Peyer's patch (tissue), 4 donors: Measurements from ENCODE around the genes CNPY3 and TTBK1.

DNA sequence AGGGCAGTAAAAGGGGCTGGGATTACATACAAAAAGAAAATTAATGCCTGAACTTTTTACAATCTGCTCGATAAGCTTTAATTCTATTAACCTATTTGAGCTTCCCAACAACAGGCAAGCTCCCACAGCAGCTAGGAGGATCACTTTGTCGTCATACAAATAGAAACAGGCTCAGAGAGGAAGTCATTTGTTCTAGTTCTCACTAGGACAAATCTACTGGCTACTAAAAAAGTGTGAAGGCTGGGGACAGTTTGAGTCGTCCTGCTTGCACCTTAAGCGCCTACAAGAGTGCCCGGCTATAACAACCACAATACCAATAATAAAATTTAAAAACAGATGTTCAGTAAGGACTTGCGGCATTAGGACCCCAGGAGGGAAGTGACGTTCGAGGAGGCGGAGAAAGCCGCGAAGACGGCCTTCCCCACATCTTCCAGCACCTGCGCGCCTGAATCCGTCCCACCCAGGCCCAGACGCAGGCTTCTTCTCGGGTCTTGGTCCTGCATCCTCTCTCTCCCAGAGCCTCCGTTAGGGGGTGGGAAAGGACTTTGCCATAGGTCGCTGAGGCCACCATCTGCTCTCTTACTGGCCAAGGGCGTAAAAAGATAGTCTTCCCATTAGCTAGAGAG is 439 bp upstream of the CNPY3 start:
- PRO-cap: bidirectional peak, plus-strand start at position 448 of the sequence, minus-strand start at position 380 of the sequence
- RAMPAGE, long total RNA, 4 experiments: start-site peak on the minus strand in 1 of 4 experiments, centred at position 510 of the sequence, 20 reads per replicate

GRCh38 chr6:42929354-42929876 is at the start of gene CNPY3:
CNPY3 (plus strand) TSS chr6:42929480.
- PRO-cap: bidirectional peak, plus-strand start at chr6:42929508, minus-strand start at chr6:42929405; bidirectional peak, plus-strand start at chr6:42929777, minus-strand start at chr6:42929659
- RAMPAGE, long total RNA, 4 experiments: start-site peak on the plus strand in 3 of 4 experiments, at chr6:42929471-42929566 at its widest, 141 to 244 reads per replicate

GRCh38 chr6:42966225-42966962 is 5.8 kb downstream of the GNMT start:
- PRO-cap: no peak
- RAMPAGE, long total RNA, 4 experiments: no peak in any of the 4 experiments

GRCh38 chr6:42968908-42969937 is 8.7 kb downstream of the GNMT start:
- PRO-cap: no peak
- RAMPAGE, long total RNA, 4 experiments: no peak in any of the 4 experiments

DNA sequence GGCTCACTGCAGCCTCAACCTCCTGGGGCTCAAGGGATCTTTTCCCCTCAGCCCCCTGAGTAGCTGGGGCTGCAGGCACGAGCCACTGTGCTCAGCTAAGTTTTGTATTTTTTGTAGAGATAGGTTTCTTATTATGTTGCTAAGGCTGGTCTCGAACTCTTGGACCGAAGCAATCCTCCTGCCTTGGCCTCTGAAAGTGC is 10.7 kb downstream of the PPP2R5D start:
- PRO-cap: bidirectional peak, plus-strand start outside the sequence, minus-strand start at position 57 of the sequence
- RAMPAGE, long total RNA, 4 experiments: no peak in any of the 4 experiments

GRCh38 chr6:43038180-43038978 is 15.3 kb downstream of the CUL7 start:
- PRO-cap: no peak
- RAMPAGE, long total RNA, 4 experiments: no peak in any of the 4 experiments

DNA sequence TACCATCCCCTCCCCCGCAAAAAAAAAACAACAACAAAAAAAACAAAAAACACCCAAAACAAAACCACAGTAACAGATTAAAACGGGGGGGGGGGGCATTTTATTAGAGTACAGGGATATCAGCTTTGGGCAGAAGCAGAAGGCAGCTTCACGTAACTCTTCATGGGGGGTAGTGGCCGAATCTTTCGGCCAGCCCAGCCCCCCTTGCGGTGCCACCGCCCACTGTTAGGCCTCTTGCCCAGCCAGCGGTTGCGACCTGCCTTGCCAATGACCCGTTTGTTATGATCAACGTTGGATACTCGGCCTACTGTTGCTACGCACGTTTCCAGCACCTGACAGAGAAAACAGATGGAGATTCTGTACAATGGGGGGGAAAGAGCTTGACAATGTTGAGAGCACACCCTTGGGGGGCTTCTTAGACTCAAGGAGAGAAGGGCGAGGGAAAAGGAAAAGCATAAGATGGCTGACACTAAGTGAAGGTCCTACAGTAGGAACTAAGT is 554 bp upstream of the CUL7 start:
- PRO-cap: no peak
- RAMPAGE, long total RNA, 4 experiments: start-site peak on the minus strand in 2 of 4 experiments, centred at positions 287 to 288 of the sequence, 6 to 20 reads per replicate

DNA sequence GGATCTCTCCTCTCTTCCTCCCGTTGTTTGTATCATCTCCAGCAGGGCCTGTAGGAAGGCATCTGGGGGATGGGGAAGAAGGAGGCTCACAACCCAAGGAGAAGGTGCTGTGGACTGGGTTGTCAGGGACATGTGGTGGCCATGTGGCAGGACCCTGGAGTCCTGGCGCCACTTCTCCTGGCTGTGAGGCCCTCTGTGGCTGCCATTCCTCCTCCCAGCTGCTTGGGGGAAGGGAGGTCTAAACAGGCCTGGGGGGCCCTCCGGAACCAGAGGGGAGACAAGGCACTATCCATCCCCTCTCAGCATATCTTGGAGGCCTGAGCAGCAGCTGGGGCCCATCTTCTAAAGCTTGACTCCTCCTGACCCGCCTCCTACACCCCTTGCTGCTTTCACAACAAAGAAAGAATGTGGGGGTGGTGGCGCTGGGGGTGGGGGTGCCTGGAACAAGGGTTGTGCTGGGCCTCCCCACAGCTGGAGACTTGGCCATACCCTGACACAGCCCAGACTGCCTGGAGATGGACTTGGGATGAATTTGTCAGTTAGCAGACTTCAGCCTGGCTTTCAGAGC is 824 bp upstream of the PTK7 start:
- PRO-cap: unidirectional peak, plus-strand start at position 474 of the sequence
- RAMPAGE, long total RNA, 4 experiments: no peak in any of the 4 experiments

- PRO-cap: no peak
- RAMPAGE, long total RNA, 4 experiments: no peak in any of the 4 experiments
These were observed 2.1 kb downstream of the PTK7 start for GRCh38 chr6:43078046-43078734.

DNA sequence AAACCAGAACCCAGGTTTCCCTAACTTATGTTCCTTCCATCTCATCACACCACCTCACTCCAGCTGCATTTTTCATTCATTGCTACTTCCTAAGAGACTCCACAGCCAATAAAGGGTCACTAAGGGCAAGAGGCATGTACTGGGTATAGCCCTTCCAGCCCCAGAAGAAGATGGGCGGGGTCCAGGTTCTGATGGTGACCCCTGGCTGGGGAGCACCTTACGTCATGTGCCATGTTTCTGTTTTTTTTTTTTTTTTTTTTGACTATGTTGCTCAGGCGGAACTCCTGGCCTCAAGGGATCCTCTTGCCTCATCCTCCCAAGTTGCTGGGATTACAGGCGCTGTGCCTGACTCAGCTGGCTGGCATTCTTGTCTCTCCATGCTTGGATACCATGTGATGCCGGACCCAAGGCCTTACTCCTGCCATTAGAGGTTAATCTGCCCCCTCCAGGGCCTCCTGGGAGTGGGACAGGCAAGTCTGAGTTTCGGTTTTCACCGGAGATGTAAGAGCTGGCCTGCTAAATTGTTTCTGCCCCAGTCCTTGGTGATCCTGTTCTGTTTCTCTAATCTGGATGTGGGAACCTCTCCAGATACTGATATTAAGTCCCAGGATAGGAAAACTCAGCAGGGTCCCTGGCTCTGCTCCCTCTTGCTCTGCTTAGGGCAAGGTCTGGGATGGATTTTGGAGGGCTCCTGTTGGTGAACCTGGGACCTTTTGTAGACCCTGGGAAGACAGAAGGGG is 44.9 kb downstream of the PTK7 start:
- PRO-cap: no peak
- RAMPAGE, long total RNA, 4 experiments: no peak in any of the 4 experiments

- PRO-cap: no peak
- RAMPAGE, long total RNA, 4 experiments: no peak in any of the 4 experiments
These were observed 1.0 kb upstream of the SRF start for GRCh38 chr6:43169907-43170617.

DNA sequence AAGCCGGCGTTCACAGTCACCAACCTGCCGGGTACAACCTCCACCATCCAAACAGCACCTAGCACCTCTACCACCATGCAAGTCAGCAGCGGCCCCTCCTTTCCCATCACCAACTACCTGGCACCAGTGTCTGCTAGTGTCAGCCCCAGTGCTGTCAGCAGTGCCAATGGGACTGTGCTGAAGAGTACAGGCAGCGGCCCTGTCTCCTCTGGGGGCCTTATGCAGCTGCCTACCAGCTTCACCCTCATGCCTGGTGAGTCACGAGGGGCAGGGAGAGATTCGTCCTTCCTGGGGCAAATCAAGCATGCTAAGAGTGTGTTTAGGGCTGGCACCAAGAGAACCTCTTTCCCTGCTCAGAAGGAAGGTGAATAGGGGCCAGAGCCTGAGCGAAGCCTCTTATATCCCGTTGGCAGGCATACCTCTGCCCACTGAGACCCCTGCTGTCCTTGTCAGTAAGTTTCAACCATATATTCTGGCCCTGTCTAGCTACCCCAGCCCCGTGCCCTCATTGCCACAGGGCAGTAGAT is 4.7 kb downstream of the SRF start:
- PRO-cap: no peak
- RAMPAGE, long total RNA, 4 experiments: no peak in any of the 4 experiments

GRCh38 chr6:43178201-43178731 is 3.7 kb upstream of the CUL9 start:
- PRO-cap: no peak
- RAMPAGE, long total RNA, 4 experiments: start-site peak on the plus strand in 1 of 4 experiments, at chr6:43178213-43178419 at its widest, 7 reads per replicate

DNA sequence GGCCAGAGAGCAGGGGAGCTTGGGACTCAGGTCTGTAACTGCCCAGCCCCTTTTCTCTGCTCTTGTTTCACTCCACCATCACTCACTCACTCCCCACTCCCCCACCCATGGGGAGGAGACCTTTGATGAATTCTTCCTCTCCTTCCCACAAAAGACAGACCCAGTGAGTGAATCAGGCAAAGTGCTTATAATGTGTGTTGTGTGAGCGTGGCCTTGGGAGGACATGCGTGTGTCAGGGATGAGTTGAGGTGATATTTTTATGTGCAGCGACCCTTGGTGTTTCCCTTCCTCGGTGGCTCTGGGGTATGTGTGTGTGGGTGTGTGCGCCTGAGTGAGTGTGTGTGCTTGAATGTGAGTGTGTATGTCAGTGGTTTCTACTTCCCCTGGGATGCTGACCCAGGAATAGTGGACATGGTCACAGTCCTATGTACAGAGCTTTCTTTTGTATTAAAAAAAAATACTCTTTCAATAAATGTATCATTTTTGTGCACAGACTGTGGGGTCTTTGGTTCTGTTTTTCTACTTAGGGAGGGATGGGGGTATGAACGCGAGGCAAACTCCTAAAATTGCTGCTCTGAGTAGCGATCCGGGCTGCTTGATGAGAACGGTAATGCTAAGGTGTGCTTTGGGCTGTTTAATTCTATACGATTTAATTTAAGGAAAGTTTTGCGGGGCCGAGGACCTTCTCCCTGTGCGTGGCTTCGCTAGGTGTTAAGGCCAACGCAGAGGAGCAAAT is 815 bp upstream of the CUL9 start:
- PRO-cap: no peak
- RAMPAGE, long total RNA, 4 experiments: no peak in any of the 4 experiments

GRCh38 chr6:43243053-43243791 is at the start of gene TTBK1:
TTBK1 (plus strand) TSS chr6:43243481.
- PRO-cap: no peak
- RAMPAGE, long total RNA, 4 experiments: no peak in any of the 4 experiments

DNA sequence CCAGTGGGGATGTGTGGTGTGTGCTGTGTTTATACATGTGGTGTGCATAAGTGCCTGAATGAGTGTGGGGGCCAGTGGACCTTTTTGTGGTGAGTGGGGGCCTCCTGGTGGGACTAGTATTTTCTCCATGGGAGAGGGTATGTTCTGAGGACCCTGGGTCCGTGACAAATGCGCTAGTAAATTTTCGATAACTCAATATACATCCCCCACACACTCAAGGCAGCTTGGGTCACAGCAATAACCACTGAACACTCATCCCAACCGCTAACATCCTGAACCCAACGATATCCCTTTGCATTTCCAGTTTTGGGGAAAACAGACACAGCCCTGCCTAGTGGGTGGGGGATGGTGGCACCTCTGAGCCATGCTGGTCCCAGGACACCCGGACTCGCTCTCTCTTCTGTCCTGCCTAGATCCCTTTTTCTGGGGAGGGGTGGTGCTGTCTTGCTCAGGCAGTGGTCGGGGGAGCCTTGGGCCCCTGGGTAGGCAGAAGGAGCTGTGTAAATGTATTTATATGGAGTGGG is 24.0 kb upstream of the SLC22A7 start:
- PRO-cap: no peak
- RAMPAGE, long total RNA, 4 experiments: no peak in any of the 4 experiments

DNA sequence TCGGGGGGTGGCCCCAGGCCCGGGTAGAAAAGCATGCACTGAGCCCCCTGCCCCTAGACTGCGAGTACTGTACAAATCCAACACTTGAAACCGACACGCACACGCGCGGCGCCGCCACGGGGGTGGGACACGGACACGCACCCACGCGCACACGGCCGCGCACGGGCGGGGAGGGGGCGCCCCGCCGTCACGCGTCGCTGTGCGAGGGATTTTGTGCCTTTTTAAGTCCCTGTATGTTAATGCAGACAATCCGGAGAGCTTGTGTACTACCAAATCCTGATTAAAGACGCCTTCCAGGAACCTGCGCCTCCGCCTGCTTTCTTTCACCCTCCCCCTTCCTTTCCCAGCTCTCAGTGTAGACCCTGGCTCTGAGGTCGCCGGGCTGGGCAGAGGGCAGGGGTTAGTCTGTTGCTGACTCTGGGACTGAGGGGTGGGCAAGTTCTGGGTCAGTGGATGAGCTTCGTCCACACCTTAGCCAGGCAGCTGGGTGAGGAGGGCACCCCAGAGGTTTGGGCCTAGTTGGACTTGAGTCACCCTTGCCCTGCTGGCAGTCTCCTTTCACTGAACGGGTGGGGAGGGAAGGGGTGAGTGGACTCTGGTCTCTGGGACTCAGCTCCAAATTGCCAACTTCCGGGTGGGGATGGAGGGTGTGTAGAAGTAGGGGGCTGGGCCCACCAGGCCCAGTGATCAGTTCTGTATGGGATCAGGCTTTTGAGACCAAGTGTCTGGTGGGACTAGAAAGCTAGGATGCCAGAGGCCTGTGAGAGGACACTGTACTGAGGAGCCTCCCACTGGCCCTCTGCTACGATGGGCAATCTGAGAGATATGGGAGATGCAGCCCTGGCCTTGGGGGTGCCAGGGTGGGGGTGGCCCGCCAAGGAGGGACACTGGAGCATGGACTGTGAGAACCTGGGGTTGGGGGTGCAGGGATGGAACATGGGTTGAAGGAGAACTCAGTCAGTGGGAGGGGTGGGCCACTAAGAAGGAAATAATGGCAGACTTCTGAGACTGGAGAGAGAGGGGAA is 21.4 kb upstream of the SLC22A7 start:
- PRO-cap: unidirectional peak, minus-strand start at position 342 of the sequence; bidirectional peak, plus-strand start at position 753 of the sequence, minus-strand start at position 511 of the sequence
- RAMPAGE, long total RNA, 4 experiments: no peak in any of the 4 experiments

DNA sequence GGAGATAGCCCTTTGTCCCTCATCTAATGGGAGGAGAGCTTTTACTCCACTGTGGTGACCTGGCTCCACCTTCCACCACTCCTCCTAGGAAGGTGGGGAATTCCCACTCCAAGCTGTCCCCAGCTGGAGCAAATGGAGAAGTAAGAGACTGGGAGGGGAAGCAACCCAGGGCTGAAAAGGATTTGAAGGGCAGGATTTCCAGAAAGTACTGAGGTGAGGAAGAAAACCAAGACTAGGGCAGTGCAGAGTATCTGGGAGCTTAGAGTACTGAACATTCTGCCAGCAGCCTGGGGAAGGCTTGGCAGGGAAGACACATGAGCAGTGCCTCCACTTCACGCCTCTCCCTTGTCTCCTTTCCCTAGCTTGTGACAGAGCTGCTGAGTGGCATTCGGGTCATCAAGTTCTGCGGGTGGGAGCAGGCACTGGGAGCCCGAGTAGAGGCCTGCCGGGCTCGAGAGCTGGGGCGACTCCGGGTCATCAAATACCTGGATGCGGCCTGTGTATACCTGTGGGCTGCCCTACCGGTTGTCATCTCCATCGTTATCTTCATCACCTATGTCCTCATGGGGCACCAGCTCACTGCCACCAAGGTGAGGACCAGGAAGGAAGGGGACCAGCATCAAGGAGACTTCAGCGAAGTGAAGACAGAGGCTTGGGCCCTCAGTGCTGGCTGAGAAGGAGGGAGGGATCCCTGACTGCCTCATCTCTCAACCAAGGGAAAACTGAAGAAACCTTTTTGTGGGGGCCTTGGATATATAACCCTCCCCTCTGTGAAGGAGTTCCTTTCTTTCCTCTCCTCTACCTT is 7.1 kb downstream of the ABCC10 start:
- PRO-cap: no peak
- RAMPAGE, long total RNA, 4 experiments: start-site peak on the plus strand in 1 of 4 experiments, centred at position 612 of the sequence, 5 reads per replicate

- PRO-cap: no peak
- RAMPAGE, long total RNA, 4 experiments: no peak in any of the 4 experiments
These were observed 16.3 kb downstream of the LRRC73 start for GRCh38 chr6:43493822-43494366.

DNA sequence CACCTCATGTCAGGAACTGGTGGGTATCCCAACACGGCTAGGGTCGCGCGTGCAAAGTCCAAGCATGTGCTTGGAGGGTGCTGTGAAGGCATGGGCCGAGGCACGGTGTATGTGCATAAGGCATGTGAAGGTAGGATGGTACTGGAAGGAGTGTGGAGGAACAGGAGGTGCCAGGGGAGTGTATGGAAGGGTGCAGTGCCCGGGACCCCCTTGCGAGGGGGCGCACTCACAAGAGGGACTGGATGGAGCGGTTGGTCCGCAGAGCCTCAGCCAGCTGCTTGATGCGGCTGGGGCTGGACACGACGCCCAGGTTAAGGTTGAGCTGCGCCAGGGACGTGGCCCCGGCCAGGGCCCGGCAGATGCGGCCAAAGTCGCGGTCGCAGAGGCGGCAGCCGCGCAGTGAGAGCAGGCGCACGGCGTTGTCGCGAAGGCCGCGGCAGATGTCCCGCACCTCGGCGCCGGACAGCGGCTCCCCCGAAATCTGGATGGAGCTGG is 815 bp downstream of the LRRC73 start:
- PRO-cap: no peak
- RAMPAGE, long total RNA, 4 experiments: no peak in any of the 4 experiments